MCF 10A (cell line): ENCODE measurements around the gene ARHGAP10.

GRCh38 chr4:144699471-144699996 is 53.6 kb downstream of the HHIP start:
- PRO-cap, result no peak
- RRBS, result no CpG with 5 or more reads among the region's 2 CpGs

DNA sequence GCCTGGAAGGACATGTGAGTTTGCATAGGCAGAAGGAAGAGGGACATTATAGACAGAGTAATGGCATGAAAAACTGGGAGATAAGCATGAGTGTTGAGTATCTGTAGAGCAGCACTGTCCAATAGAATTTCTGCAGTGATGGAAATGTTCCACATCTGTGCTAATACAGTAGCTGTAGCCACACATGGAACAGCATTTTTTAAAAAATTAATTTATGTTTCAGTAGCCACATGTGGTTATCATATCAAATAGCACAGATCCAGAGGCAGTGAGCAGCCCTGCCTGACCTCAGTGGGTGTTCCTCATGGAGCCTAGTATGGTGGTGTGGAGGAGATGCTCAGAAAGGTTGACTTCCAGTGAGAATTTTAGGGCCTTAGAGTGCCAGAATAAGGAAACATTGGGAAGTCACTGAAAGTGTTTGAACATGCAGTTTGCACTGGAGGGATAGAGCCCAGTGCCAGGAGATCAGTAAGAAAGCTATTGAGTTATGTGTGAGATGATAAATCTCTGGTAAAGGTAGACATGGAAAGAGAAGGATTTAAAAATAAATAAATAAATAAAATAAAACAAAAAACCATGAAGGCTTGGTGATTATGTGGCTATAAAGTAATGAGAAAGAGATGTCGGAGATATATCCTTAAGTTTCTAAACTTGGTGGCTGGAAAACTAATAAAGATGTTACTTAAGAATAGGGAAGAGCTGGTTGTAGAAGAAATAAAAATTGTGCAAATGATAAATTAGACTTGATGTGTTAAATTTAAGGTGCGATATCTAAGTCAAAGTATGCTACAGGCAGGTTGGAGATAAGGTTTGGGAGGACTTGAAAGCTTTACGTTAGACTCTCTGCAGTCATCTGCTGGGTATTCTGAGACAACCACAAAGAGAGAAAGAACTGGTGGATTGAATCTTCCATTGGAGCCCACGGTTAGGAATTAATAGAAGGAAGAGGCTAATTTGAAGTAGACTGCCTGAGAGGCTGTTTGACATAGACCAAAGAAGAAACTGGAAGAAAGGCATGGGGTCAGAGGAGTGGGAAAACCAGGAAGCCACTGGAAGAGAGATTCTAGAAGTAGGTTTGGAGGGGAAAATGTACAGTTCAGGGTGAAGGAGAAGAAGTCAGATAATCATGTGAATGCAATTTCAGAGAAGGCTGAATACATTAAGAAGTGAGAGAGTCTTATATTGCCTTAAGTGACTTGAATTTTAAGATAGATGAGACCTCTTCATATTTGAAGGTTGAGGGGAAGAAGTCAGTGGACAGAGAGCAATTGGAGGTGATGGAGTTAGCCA is 7.7 kb downstream of the SMAD1 start:
- PRO-cap, result no peak
- RRBS, result no CpG with 5 or more reads among the region's 4 CpGs

DNA sequence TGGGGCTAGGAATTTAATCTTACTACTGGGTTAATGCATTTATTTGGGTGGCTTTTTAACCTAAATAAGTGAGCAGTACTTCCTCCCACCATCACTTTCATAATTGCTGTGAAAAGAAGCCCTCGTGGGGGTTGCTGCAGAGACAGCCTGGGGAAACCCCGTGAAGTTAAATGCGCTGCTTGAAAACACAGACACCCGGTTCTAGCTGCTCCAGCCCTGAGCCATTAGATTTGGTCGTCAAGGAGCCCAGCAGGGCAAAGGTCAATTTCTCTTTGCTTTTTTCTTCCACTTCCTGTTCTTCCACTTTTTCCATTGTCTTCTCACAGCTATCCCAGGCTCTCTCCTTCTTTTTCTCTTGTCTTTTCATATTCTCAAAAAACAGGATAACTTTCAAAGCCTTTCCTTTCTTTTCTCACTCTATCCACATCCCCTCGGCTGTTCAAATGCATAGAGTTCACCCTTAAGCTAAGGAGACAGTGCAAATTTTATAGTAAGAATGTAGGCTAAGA is 91.4 kb upstream of the ZNF827 start:
- PRO-cap, result no peak
- RRBS, result no CpG with 5 or more reads among the region's 6 CpGs

GRCh38 chr4:146058908-146059530 is 116.5 kb upstream of the LSM6 start:
- PRO-cap, result no peak
- RRBS, result no CpG with 5 or more reads among the region's 2 CpGs

GRCh38 chr4:146349765-146350297 is 135.5 kb downstream of the REELD1 start:
- PRO-cap, result no peak
- RRBS, result no CpG with 5 or more reads among the region's 18 CpGs

DNA sequence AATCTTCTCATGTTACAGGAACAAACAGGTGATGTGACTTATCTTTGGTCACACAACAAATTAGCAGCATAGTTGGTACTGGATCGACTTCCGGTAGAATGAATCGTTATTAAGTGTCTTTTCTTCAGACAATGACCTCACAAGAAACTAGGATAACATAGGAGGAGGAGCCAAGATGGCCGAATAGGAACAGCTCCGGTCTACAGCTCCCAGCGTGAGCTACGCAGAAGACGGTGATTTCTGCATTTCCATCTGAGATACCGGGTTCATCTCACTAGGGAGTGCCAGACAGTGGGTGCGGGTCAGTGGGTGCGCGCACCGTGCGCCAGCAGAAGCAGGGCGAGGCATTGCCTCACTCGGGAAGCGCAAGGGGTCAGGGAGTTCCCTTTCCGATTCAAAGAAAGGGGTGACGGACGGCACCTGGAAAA is 24.4 kb downstream of the POU4F2 start:
- PRO-cap, result no peak
- RRBS, result 79% methylated on average over 2 of the region's 20 CpGs

GRCh38 chr4:147409069-147409369 is 71.9 kb upstream of the EDNRA start:
- PRO-cap, result no peak

- PRO-cap, result no peak
- RRBS, result no CpG with 5 or more reads among the region's 2 CpGs
Observed at GRCh38 chr4:147460387-147460672, 20.6 kb upstream of the EDNRA start.

DNA sequence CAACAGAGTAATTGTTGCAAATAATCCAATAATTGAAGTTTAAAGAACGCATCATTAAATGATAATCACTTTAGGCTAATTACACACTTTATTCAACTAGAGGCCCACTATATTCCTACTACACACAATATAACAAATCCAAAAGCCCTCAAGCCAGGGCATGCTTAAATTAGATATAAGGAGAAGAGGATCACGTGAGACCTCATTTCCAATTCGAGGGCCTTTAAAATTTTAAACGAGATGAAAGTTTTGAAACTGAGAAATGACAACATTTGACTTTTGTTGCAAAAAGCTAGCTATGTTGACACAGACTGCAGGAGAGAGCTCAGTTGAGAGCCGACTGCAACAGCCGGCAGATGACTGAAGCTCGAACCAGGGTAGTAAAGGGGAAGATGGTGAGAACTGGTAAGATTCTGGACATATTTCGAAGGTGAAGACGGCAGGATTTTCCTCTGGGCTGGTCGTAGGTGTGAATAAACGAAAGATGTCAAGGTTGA is 851 bp downstream of the PRMT9 start:
- PRO-cap, result no peak
- RRBS, result no CpG with 5 or more reads among the region's 11 CpGs

GRCh38 chr4:147731827-147732553 is at the start of gene ARHGAP10:
ARHGAP10 (plus strand) TSS chr4:147732088.
- PRO-cap, result bidirectional peak, plus-strand start at chr4:147732062, minus-strand start at chr4:147732022
- RRBS, result 3% methylated on average over 25 of the region's 91 CpGs

DNA sequence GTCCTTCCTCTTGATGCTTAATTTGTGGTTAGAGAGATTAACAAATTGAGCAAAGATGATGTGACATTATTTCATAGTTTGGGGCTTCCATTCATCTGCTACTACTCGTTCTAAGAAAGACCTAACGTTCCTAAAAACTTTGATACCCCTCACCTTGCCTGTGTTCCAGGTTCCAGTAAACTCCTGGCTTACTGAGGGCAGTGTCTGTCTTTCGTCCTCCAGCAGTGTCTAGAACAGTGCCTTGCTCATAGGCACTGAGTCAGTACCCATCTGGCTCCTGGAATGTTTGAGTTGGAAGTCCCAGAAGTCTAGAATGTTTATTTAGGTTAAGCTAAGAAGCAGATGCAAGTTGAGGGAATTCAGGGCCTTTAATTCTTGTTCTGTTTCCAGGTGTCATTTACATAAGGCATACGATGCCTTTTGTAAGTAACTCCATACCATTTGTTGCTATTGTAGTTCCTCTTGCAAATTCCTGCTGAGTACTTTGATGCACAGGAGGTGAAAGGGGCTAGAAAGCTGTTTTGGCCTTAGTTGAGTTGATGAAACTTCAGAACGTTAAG is 22.1 kb downstream of the ARHGAP10 start:
- PRO-cap, result no peak
- RRBS, result no CpG with 5 or more reads among the region's 5 CpGs

DNA sequence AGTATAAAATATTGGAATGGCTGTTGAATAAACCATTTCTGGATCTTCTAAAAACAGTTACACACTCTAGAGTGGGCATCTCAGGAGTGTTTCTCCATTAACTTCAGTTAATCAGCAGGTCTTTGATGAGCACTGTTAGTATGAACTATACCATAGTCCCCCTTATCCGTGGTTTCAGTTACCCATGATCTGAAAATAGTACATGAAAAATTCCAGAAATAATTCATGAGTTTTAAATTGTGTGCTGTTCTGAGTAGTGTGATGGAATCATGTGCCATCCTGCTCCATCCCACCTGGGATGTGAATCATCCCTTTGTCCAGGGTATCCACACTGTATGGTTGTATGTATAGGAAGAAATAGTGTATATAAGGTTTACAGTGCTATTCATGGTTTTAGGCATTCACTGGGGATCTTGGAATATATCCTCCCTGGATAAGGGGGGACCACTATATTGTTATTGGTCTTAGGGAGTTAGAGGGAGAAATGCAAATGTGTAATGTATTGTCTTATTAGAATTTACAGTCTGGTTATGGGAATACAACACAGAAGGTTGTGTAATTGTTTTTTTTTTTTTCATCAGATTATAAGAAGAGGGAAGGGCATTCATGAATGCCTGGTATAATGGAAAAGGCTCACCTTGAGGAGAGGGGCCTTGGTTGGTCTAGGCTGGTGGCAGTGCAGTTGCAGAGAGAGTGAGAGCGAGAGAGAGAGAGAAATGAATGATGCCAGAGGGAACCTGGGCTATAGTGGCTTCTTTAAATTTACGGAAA is 24.6 kb downstream of the ARHGAP10 start:
- PRO-cap, result no peak
- RRBS, result no CpG with 5 or more reads among the region's 3 CpGs

GRCh38 chr4:147772438-147773186 is 40.7 kb downstream of the ARHGAP10 start:
- PRO-cap, result bidirectional peak, plus-strand start at chr4:147772639, minus-strand start at chr4:147772555
- RRBS, result no CpG with 5 or more reads among the region's 7 CpGs

DNA sequence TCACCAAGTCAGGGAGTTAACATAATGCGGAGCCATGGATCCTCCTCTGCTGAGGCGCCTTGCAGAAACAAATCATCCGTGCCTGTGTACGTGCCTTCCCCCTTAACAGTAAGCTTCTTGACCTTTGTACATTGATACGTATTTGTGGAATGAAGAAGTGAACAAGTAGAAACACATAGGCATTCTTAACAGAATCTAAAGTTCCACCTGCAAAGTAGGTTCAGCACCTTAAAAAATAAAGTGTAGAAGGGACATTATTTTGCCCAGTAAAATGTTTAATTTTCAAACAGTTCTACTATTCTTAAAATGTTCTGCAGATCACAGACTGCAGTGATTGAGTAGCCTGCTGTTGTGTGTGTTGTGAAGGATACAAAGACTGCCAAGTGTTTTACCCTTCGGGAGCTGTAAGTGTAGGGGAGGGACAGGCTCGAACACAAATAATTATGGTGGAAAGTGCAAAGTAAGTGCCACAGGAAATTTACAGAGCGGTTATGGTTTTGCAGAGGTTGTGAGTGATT is 61.9 kb downstream of the ARHGAP10 start:
- PRO-cap, result no peak
- RRBS, result no CpG with 5 or more reads among the region's 8 CpGs

GRCh38 chr4:147842491-147843078 is 110.7 kb downstream of the ARHGAP10 start:
- PRO-cap, result no peak
- RRBS, result no CpG with 5 or more reads among the region's 9 CpGs

DNA sequence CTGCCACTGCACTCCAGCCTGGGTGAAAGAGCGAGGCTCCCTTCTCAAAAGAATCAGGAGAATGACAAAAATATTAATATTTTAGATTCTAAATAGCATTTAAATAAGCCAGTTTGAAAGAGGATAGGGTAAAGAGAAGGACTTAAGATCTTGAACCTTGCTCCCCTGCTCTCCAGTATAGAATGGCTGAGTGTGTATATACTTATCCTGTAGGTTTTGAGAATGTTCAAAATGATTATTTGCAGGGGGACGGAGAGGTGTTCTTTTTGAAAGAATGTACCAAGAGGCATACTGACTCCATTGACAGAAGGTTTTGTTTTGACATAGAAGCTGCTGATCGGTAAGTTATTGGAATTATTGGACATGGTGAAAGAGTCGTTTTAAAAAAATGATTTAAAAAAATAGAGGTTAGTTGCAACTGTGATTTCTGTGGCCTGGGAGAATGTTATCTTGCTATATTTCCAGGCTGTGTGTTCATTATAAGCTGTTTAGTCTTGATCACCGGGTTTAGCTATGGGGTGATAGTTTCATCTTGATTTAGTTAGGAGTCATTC is 149.8 kb downstream of the ARHGAP10 start:
- PRO-cap, result no peak
- RRBS, result no CpG with 5 or more reads among the region's 5 CpGs

DNA sequence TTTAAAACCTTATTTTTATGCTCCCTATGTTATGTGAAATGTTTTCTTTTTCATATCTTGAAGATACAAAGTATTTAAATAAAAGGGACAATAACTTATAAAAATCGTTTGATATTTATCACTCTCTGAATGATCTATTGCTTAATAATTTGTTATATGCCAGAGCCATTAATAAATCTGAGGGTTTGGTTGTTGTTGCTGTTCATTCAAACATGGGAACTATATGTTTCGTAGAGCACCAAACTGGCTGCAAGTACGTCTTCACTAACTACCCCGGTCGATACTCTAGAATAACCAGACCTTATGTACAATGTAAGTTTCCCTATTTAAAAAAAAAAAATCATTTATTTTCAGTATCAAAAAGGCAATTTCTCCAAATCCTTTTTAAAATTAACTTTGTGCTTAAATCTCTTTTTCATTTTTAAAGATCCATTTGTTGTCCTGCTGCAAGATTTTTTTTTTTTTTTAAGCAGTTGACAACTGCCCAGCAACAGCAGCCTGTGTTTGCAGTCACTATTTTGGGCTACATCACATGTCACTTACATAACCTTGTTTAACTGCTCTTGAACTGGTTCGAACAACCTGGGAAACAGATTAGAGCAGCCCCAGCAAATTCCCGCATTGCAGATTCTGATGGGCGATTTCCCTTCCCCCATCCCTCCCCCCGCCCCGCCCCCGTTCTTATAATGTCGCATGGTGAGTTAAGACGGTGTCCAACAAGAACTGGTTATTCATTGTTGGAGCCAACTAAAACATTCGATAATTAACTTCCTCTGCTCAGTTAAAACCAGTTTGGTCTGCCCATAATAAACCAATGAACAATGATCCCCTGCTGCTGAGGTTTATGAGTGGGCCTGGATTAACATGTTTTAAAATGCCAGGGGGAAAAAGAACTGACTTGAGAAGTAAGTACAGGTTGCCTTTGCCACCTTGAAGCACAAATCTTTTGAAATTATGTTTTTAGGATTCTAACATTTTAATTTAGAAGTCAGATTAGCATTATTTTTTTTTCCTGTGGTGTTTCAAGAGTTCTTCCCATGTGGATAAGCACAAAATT is 238.9 kb downstream of the NR3C2 start:
- PRO-cap, result no peak
- RRBS, result no CpG with 5 or more reads among the region's 14 CpGs

DNA sequence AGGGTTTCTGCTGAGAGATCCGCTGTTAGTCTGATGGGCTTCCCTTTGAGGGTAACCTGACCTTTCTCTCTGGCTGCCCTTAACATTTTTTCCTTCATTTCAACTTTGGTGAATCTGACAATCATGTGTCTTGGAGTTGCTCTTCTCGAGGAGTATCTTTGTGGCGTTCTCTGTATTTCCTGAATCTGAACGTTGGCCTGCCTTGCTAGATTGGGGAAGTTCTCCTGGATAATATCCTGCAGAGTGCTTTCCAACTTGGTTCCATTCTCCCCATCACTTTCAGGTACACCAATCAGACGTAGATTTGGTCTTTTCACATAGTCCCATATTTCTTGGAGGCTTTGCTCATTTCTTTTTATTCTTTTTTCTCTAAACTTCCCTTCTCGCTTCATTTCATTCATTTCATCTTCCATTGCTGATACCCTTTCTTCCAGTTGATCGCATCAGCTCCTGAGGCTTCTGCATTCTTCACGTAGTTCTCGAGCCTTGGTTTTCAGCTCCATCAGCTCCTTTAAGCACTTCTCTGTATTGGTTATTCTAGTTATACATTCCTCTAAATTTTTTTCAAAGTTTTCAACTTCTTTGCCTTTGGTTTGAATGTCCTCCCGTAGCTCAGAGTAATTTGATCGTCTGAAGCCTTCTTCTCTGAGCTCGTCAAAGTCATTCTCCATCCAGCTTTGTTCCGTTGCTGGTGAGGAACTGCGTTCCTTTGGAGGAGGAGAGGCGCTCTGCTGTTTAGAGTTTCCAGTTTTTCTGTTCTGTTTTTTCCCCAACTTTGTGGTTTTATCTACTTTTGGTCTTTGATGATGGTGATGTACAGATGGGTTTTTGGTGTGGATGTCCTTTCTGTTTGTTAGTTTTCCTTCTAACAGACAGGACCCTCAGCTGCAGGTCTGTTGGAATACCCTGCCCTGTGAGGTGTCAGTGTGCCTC is 119.7 kb downstream of the NR3C2 start:
- PRO-cap, result no peak
- RRBS, result no CpG with 5 or more reads among the region's 15 CpGs

DNA sequence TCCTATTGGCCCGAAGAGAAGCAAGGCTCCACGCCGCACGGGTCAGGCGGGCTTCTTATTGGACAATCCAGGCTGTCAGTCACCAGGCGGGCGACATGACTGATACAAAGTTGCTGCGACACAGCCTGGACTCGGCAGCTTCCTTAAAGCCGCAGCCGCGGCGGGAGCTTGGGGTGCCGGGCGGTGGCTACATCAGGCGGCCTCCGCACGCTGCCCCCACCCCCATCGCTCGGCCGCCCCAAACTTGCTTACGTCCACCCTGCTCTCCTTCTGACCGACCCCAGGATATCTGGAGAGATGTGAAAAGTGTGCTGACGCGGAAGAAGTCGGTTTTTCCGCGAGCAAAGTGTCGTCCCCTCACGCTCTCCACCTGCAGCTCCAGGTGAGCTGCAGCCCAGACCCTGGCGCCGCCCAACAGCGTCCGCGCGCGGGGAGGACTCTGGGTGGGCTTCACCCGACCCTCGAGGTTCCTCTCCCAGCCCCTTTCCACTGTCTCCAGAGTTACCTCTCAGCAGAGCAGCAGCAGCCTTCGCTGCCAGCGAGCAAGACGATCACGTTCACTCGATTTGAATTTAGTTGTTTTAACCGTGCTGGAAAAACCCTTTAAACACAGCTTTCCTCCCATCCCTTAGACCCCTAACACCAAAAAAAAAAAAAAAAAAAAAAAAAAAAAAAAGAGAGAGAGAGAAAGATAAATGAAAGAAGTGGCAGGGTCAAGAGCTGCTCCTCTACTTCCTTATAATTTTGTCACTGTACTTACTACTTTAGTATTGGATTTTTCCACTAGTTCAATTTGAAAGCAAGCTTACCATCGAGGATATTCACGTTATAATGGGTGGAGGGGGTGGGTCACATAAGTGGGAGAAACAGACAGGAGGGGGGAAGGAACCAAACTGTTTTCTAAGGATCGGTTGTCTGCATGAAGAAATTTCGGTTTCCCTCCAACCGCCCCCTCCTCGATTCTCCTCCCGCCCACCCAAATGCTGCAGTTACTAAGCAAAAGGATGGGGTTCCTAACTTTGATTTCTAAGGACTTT is 683 bp upstream of the NR3C2 start:
- PRO-cap, result bidirectional peak, plus-strand start at position 146 of the sequence, minus-strand start outside the sequence; bidirectional peak, plus-strand start at position 296 of the sequence, minus-strand start at position 290 of the sequence
- RRBS, result no CpG with 5 or more reads among the region's 52 CpGs

GRCh38 chr4:148445220-148446037 is 3.2 kb upstream of the NR3C2 start:
- PRO-cap, result bidirectional peak, plus-strand start at chr4:148445403, minus-strand start at chr4:148445322
- RRBS, result 3% methylated on average over 25 of the region's 94 CpGs